ENCODE measurements around a stretch of chr17.

GRCh38 chr17:68792667-68793365, 162.4 kb downstream of the ABCA8 start:
- PRO-cap, 2 experiments: no peak in any of the 2 experiments
- RAMPAGE, long total RNA, 4 experiments: no peak in any of the 4 experiments

- PRO-cap, 2 experiments: no peak in any of the 2 experiments
- RAMPAGE, long total RNA, 4 experiments: no peak in any of the 4 experiments
Measured at GRCh38 chr17:68944468-68944943, 10.7 kb downstream of the ABCA8 start.

- PRO-cap, 2 experiments: no peak in any of the 2 experiments
- RAMPAGE, long total RNA, 4 experiments: no peak in any of the 4 experiments
Measured at GRCh38 chr17:69093217-69093947, 32.7 kb upstream of the ABCA9 start.

DNA sequence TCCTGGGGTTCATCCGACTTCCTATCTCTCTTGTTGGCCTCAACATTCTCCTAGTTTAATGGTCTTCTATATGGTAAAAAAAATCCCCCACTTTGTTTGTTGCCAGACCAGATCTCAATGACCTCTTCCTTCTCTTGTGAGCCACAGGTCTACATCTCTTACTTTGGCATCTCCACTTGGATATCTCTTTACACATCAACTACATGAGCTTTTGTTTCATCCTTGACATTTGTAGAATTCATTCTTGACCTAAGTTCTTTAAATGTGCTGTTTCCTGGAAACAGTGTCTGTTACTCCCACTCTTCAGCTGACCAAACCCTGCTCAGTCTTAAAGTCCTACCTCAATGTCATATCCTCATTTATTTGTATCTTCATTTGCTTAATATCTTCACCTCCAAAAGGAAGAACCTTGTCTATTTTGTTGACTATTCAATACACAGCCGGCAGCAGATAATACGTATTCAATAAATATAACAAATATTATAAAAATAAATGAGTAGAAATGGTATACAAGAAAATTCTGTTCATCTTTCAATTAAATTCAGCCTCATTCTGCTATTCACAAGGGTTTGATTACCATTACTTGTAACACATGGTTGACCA, 9.4 kb upstream of the ABCA6 start:
- PRO-cap, 2 experiments: no peak in any of the 2 experiments
- RAMPAGE, long total RNA, 4 experiments: start-site peak on the minus strand in 1 of 4 experiments, centred at position 149 of the sequence, 7 reads per replicate

- PRO-cap, 2 experiments: no peak in any of the 2 experiments
- RAMPAGE, long total RNA, 4 experiments: start-site peak on the minus strand in 1 of 4 experiments, at chr17:69241128-69241138 at its widest, 5 reads per replicate
Measured at GRCh38 chr17:69240687-69241357, 12.2 kb upstream of the ABCA10 start.

DNA sequence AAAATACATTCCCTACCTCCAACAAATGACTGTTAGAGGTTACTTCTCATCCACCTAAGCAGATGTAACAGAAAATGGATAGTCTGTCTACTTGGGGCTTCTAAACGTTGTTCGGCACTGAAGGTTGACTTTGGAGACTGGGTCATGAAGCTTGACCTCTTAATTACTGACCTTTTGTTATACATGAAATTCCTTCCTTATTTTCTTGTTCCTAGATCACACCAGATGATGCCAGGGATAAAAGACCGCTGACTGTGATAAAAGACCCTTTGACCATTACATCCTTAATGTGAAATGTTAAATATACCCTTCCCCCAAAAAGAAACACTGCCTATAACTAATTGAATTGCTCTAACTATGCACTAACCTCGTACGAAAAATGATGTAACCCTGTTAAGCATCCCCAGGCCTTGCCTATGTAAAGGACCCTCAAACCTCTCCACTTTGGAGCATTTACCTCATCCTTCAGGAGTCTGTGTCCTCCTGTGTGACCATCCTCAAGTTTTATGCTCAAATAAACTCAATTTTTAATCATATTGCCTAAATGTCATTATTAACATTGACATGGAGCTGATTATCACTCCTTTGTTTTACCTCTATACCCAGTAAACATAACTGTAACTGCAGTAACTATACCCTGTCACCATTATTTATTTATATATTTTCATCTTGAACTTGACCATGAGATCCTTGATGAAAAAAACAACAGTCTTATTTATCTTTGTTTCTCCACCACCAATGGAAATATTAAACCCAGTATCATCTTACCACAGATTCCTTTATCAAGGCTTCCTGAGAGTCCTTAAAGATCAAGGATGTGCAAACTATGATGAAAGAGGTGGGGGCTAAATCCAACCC, 3.7 kb downstream of the ABCA5 start:
- PRO-cap, 2 experiments: no peak in any of the 2 experiments
- RAMPAGE, long total RNA, 4 experiments: start-site peak on the minus strand in 1 of 4 experiments, centred at position 493 of the sequence, 13 reads per replicate

DNA sequence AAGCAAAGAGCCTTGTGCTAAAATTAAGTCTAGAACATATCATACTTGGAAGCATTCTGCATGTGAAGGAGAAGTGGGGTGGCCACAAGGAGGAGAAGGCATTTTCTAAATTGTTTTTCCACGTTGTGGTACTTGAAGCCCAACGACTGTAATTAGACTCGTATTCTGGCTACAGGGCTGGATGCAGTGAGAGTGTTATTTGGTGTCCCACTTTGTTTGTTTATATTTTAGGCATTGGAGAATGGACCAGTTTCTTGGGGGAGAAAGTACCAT, 71.5 kb downstream of the MAP2K6 start:
- PRO-cap, 2 experiments: no peak in any of the 2 experiments
- RAMPAGE, long total RNA, 4 experiments: no peak in any of the 4 experiments

- PRO-cap, 2 experiments: peak in 1 of 2 experiments; most common minus-strand start chr17:69900835 (in 1)
- RAMPAGE, long total RNA, 4 experiments: no peak in any of the 4 experiments
Measured at GRCh38 chr17:69900596-69901018, 174.4 kb upstream of the KCNJ16 start.

DNA sequence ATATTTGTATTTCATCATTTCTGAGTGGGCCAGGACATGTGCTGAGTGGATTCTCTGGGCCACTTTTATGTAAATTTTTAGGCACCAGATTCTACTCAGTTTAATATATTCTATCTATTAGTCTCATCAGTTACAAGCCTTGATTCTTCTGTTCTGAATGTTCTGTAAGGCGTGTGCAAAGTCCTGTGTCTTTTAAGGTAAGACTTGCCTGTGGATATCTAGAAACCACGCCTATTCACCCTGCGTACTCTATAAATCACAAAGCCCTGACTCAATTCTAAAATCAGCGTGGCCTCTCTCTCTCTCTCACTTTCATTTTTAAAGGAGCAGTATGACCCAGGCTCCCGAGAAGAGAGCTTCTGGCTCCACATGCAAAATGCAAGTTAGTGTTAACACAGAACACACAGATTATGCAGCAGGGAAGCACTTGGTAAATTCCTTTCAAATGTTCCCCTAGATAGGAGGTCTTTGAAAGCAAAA, 32.0 kb upstream of the KCNJ2 start:
- PRO-cap, 2 experiments: peak in 1 of 2 experiments; most common plus-strand start position 309 of the sequence (in 1)
- RAMPAGE, long total RNA, 4 experiments: no peak in any of the 4 experiments

GRCh38 chr17:71966196-71966850, 154.5 kb upstream of the SOX9 start:
- PRO-cap, 2 experiments: peak in 1 of 2 experiments; most common plus-strand start chr17:71966700 (in 1); most common minus-strand start chr17:71966550 (in 1)
- RAMPAGE, long total RNA, 4 experiments: no peak in any of the 4 experiments

GRCh38 chr17:71975986-71976464, 144.8 kb upstream of the SOX9 start:
- PRO-cap, 2 experiments: peak in 1 of 2 experiments; most common minus-strand start chr17:71976135 (in 1)
- RAMPAGE, long total RNA, 4 experiments: no peak in any of the 4 experiments

DNA sequence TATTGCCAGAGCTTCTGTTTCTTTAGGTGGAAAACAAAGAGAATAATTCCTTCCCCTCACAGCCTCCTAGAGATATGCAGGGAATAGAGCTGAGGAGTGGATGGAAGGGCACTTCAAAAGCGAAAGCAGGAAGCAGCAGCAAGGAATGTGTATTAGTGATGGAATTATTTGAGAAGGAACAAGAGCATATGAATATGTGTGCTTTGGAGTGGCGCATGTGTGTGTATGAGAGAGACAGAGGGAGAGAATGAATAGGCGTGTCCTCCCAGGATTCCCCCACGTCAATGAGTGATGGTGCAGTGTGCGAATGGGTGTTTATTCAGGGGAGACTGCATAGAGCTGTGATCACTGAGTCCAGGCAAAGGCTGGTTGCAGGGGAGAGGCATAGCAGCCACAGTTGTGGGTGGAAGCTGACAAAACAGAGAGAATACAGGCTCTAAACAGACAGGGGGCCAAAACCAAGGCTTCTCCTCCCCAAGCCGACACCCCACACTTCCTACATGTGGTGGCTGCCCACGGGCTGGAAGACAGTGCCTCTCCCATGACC, 10.2 kb upstream of the SOX9 start:
- PRO-cap, 2 experiments: no peak in any of the 2 experiments
- RAMPAGE, long total RNA, 4 experiments: no peak in any of the 4 experiments

- PRO-cap, 2 experiments: no peak in any of the 2 experiments
- RAMPAGE, long total RNA, 4 experiments: no peak in any of the 4 experiments
Measured at GRCh38 chr17:72479127-72479678, 358.4 kb downstream of the SOX9 start.

DNA sequence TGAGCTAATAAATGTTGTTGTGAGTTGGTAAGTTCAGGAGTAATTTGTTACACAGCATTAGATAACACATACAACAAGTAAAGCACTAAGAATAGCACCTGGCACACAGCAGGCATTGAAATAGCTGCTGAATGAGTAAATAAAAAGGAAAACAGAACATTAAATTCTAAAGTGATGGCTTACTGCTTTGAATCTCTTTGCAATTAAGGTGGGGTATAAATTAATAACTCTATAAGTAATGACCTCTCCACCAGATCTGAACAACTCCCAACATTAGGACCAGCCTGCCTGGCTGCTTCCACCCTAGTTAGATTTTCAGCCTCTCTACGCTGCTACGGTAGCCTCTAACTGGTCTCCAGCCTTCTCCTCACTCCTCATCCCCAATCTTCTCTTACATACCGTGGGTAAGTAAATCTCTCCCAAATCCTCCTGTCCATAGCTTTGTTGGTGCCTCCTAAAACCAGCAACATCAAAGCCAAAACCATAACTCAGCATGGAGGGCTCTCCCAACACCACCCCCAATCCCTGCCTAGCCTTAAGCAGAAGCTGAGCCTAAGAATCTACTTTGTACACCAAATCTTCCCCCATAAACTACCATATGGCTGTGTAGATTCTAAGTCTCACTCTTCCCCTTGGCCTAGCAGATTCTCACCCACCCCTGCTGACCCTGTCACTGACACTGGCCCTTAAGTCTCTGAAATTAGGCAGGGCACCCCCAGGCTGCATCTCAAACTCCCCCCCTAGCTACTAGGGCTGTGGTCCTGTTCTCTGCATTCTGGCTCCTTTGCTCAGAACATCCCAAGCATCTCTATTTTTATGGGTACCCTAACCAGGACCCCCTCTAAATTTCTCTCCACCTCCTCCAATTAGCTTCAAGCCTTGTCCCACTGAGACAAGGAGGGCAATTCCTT, 429.0 kb downstream of the SOX9 start:
- PRO-cap, 2 experiments: no peak in any of the 2 experiments
- RAMPAGE, long total RNA, 4 experiments: no peak in any of the 4 experiments

DNA sequence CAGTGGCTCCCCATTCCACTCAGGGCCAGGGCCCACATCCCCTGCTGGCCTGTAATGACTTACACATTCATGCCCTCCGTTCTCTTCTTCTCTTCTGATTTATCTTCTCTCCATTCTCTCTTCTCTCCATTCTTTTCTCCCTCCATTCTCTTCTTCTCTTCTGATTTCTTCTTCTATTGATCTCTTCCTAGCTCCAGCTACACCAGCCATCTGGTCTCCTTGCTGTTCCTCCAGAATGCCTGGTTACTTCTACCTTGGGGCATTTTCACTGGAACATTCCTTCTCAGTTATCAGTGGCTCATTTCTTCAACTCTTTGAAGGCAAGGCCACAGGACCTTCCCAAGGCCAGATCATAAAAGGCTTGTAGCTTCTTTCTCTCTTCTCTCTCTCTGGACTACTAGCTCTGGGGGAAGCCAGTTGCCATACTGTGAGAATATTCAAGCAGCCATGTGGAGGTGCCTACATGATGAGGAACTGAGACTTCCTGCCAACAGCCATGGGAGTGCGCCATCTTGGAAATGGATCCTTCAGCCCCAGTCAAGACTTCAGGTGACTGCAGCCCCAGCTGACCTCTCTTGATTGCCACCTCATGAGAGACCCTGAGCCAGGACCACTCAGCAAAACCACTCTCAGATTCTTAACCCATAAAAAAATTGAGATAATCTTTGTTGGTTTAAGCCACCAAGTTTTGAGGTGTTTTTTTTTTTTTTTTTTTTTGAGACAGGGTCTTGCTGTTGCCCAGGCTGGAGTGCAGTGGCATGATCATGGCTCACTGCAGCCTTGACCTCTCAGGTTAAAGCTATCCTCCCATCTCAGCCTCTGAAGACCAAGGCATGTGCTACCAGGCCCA, 427.6 kb downstream of the SLC39A11 start:
- PRO-cap, 2 experiments: no peak in any of the 2 experiments
- RAMPAGE, long total RNA, 4 experiments: start-site peak on the minus strand in 3 of 4 experiments, centred at positions 424 to 568 of the sequence, 6 to 7 reads per replicate

DNA sequence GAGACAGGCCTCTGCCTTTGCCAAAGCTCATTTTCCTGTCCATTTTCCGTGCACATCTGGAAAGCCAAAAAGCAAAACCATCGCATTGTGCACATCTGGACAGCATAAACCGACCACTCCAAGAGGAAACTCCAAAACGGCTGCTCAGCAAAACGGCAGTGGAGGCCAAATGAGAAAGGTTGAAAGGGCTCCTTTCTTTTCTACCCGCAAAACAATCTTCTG, 426.4 kb downstream of the SLC39A11 start:
- PRO-cap, 2 experiments: no peak in any of the 2 experiments
- RAMPAGE, long total RNA, 4 experiments: no peak in any of the 4 experiments

GRCh38 chr17:72880114-72880456, 212.4 kb downstream of the SLC39A11 start:
- PRO-cap, 2 experiments: no peak in any of the 2 experiments
- RAMPAGE, long total RNA, 4 experiments: no peak in any of the 4 experiments

DNA sequence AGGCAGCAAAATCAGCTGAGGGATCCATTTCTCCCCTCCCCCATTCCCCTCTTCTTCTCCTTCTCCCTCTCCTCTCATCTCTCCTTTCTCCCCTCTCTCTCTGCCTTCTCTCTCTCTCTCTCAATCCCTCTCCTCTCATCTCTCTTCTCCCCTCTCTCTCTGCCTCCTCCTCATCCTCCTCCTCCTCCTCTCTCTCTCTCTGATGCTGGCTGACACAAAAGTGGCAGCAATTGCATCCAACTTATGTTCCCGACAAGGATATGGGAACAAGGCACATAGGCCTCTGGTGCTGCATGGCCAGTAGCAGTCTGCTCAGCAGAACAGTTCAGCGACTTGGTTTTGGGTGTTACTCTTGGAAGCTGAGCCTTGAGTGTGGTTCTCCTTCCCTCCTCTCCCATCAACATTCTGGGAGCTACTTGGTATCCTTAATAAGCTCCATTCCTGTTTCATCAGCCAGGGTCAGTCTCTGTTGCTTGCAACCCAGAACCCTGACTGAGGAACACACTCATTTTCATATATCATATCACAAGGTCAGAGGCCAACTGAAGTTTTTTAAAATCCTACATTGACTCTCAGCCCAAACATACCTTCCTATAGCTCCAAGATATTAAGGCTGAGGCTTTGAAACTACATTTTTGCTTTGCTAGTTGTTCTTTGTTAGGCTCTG, 92.2 kb downstream of the SLC39A11 start:
- PRO-cap, 2 experiments: no peak in any of the 2 experiments
- RAMPAGE, long total RNA, 4 experiments: start-site peak on the minus strand in 1 of 4 experiments, centred at position 257 of the sequence, 15 reads per replicate

DNA sequence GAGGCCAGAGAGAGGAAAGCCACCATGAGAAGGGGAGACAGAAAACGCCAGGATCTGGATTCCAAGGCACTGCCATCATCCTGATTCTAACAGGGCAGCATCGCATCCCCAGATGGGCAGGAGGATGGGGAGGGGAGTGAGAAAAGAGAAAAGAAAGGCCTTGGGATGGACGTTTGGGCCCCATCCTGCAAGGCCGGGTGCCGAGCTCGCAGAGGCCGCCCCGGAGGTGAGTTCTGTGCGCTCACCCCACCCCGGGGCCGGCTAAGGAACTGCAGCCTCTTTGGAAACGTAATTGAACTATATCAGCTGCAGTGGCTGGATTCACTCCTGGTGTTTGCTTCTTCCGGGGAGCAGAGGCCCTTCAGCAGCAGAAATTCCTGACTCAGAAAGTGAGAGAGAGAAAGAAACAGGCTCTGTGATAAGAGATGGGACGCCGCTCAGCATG, 8.6 kb upstream of the SSTR2 start:
- PRO-cap, 2 experiments: no peak in any of the 2 experiments
- RAMPAGE, long total RNA, 4 experiments: no peak in any of the 4 experiments

- PRO-cap, 2 experiments: no peak in any of the 2 experiments
- RAMPAGE, long total RNA, 4 experiments: no peak in any of the 4 experiments
Measured at GRCh38 chr17:73293351-73293935, 18.4 kb downstream of the CDC42EP4 start.